ENCODE measurements around a stretch of chr10.

- CAGE, long polyA plus RNA = no peak
- RRBS = no CpG with 5 or more reads among the region's 17 CpGs
Observed at GRCh38 chr10:112955640-112956820, 6.0 kb downstream of the TCF7L2 start.

- CAGE, long polyA plus RNA = no peak
- RRBS = no CpG with 5 or more reads among the region's 8 CpGs
Observed at GRCh38 chr10:112959055-112960071, 9.3 kb downstream of the TCF7L2 start.

GRCh38 chr10:113087173-113087985, 137.3 kb downstream of the TCF7L2 start:
- CAGE, long polyA plus RNA = no peak
- RRBS = no CpG with 5 or more reads among the region's 8 CpGs

DNA sequence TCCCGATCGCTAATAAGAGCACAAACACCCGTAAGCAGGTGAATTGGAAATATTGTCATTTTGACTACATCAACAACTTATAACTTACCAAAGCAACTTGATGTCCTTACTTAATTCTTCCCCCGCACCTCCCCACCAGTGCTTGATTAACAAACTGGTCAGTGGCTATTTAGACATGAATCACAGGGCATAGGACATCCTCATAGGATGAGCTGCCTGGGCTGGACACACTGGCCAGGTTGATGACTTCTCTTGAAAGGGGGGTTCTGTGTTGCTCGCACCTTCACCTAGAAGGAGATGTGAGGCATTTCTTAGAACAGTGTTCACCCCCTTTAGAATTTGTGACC, 163.2 kb downstream of the TCF7L2 start:
- CAGE, long polyA plus RNA = no peak
- RRBS = no CpG with 5 or more reads among the region's 5 CpGs

GRCh38 chr10:113591924-113592812, 39.3 kb downstream of the HABP2 start:
- CAGE, long polyA plus RNA = no peak
- RRBS = 65% methylated on average over 2 of the region's 12 CpGs

GRCh38 chr10:113618280-113619003, 45.4 kb downstream of the NRAP start:
- CAGE, long polyA plus RNA = no peak
- RRBS = no CpG with 5 or more reads among the region's 11 CpGs

DNA sequence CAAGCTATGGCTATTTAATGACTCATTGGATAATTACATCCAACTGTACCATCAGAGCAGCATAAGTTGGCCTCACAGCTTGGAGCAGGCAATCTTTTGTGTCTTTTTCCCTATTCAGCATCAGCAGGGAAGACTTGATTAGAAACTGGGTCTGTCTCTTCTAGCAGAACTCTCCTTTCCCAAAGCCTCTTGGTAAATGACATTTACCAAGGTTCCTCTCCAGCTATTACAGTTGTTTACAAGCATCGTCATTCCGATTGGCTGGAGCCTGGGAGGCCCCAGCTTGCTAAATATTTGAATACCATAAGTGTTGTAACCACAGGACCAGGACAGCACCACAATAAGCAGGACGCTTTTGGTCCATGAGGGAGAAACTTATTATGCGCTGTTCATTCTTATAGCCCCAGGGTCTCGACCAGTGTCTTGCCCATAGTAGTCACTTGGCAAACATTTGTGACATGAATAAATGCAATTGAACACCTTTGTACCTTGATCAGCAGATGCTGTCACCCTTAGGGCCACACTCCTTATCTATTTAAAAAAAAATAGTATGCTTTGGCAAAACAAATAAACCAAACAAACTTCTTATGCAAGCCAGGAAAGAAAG, 33.0 kb downstream of the NRAP start:
- CAGE, long polyA plus RNA = no peak
- RRBS = no CpG with 5 or more reads among the region's 5 CpGs

- CAGE, long polyA plus RNA = no peak
- RRBS = 18% methylated on average over 13 of the region's 42 CpGs
Observed at GRCh38 chr10:114402662-114403888, 1.2 kb downstream of the AFAP1L2 start.

DNA sequence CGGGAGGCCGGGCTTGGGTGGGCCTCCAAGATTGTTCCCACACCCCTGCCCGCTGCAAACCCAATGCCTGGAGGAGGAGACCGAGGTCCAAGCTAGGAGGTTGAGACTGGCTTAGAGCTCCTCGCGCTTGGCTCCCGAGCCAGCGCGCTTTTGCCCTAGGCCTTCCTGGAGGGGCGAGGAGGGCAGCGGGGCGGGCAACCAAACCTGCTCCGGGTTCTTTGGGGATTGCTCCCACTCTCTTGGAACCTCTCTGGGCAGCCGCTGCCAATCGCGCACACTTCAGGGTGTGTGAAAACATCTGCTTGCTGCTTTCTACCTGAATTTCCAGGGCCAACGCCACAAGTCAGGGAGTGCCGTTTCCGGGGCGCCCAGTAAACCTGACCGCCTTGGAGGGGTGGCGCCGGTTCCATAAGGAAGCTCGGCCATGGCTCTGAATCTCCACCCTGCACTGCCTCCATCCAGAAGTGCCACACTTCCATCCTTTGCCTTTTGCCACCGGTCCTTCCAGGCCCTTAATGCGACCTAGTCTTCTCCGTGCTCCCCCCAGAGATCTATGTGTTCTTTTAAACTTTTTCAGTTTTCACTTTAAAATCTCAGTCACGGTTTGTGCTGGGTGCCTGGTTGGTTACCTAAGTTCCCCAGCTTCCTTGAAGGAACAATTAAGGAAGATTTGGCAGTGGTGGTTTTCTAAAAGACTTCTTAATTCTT, 683 bp upstream of the AFAP1L2 start:
- CAGE, long polyA plus RNA = no peak
- RRBS = 55% methylated on average over 8 of the region's 28 CpGs

GRCh38 chr10:114437801-114438169, 33.5 kb upstream of the AFAP1L2 start:
- CAGE, long polyA plus RNA = no peak
- RRBS = no CpG with 5 or more reads among the region's 4 CpGs

- CAGE, long polyA plus RNA = no peak
- RRBS = no CpG with 5 or more reads among the region's 5 CpGs
Observed at GRCh38 chr10:114472930-114473357, 68.6 kb upstream of the AFAP1L2 start.

GRCh38 chr10:114506781-114507469, 102.6 kb upstream of the AFAP1L2 start:
- CAGE, long polyA plus RNA = no peak
- RRBS = no CpG with 5 or more reads among the region's 4 CpGs

DNA sequence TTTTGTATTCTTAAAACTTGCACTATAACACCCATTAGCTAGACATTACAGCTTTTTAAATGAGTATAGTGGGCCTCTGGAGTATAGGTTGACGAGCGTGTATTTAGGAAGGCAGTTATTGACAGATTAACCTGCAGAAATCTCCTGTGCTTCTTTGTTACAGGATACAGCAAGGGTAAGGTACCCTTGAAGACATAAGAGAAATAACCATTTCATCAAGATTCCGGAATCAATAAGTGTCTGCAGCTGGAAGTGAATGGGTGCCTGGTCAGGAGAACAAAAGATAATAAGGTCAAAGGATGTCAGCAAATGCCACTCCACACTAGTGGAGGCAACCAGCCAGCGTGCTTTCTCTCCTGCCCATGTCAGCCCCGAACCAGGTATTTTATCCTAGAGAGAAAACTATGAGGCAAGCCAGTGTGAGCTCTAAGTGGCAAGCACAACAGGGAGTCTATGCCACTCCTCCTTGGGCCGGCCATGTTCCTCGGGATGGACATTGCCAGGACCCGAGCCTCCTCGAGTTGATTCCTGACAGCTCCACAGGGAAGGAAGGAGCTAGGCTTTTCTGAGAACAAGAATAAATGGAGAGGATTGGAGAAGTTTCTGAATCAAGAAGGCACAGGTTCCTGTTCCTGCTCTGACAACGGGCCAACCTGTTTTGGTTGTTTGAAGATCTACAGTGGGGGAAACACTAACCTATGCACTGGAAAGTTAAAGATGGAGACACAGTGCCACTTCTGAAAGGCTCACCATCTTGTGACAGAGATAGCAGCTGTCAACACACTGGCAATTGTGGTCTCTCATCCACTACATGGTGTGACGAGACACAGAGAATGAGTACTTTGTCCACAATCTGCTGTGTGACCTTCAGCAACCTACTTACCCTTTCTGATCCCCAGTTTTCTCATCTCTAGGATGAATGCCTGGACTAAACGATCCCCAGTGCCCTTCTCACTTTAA, 29.0 kb downstream of the ABLIM1 start:
- CAGE, long polyA plus RNA = no peak
- RRBS = no CpG with 5 or more reads among the region's 12 CpGs

GRCh38 chr10:114632560-114633767, 25.1 kb downstream of the ABLIM1 start:
- CAGE, long polyA plus RNA = no peak
- RRBS = no CpG with 5 or more reads among the region's 19 CpGs

- CAGE, long polyA plus RNA = no peak
- RRBS = no CpG with 5 or more reads among the region's 6 CpGs
Observed at GRCh38 chr10:114713499-114714088, 55.5 kb upstream of the ABLIM1 start.

GRCh38 chr10:114758274-114758916, 63.2 kb upstream of the FHIP2A start:
- CAGE, long polyA plus RNA = no peak
- RRBS = no CpG with 5 or more reads among the region's 1 CpG

DNA sequence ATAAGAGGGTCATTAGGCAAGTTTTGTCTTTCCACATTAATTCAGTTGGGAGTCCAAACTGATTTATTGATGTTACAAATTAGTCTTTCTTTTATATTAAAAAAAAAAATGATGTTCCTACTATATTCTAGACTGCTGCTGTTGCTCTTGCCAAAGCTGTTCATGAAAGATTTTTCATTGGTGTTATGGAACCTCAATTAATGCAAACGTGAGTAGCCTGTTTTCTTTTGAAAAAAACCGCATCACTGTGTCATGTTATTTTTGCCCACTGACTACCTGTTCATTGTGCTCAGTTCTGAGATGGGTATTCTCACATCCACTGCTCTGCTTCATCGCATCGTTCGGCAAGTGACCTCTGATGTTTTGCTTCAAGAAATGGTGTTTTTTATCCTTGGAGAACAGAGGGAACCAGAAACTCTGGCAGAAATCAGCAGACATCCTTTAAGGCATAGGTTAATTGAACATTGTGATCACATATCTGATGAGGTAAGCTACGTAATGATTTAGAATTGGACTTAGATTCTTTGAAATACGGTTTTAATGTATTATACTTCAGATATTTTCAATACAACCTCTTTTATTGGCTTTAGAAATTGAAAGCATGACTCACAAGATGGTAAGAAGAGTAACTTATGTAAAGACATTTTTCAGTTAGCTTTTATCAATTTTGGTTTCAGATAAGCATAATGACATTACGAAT, 24.5 kb downstream of the FHIP2A start:
- CAGE, long polyA plus RNA = no peak
- RRBS = no CpG with 5 or more reads among the region's 8 CpGs

DNA sequence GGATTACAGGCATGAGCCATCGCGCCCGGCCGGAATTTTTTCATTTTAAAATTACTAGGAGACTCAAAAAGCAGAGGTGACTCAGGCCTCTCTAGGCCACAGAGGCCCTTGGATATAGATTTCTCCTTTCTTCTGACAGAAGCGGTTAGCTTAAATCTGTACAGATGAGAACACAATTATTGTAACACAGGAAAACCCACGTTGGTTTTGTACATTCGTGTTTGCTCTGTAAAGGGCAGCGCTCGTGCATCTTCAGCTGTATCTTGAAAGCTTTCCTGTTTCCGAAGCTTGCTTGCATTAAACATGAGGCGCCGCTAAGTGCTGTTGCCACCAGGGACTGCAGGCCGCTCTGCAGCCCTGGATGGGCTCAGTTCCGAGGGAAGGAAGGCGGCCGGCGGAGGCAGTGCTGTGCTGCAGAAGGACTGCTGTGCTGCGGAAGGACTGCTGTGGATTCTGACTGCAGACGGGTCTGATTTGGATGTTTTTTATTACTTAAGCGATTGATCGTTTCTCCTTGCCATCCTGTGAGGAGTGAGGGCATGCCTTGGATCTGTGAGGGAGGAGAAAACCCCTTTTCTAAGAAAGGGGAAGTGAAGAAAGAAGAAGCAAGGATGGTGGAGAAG, 53.3 kb downstream of the FHIP2A start:
- CAGE, long polyA plus RNA = no peak
- RRBS = no CpG with 5 or more reads among the region's 21 CpGs

- CAGE, long polyA plus RNA = no peak
- RRBS = no CpG with 5 or more reads among the region's 33 CpGs
Observed at GRCh38 chr10:115368120-115368788, 275.1 kb downstream of the ATRNL1 start.

GRCh38 chr10:116274378-116274762, 1.4 kb upstream of the GFRA1 start:
- CAGE, long polyA plus RNA = no peak
- RRBS = no CpG with 5 or more reads among the region's 25 CpGs